ENCODE measurements around the genes PPP1R9A, ASNS and KPNA7.

- PRO-cap: no peak
Measured at GRCh38 chr7:94530161-94530824, 20.7 kb downstream of the CASD1 start.

- PRO-cap: no peak
Measured at GRCh38 chr7:94657473-94658366, 1.8 kb upstream of the SGCE start.

- PRO-cap: unidirectional peak, plus-strand start at chr7:94907687; unidirectional peak, plus-strand start at chr7:94907752; bidirectional peak, plus-strand start at chr7:94907926, minus-strand start at chr7:94907888; unidirectional peak, minus-strand start at chr7:94908001; bidirectional peak, plus-strand start at chr7:94908424, minus-strand start at chr7:94908141
Measured at GRCh38 chr7:94907382-94908286, at the start of gene PPP1R9A. Gene PPP1R9A, plus strand, starts transcription at chr7:94907594.

GRCh38 chr7:95318355-95319014 lies 5.8 kb downstream of the PON1 start:
- PRO-cap: no peak

- PRO-cap: no peak
Measured at GRCh38 chr7:95606045-95606277, 9.6 kb upstream of the PDK4 start.

DNA sequence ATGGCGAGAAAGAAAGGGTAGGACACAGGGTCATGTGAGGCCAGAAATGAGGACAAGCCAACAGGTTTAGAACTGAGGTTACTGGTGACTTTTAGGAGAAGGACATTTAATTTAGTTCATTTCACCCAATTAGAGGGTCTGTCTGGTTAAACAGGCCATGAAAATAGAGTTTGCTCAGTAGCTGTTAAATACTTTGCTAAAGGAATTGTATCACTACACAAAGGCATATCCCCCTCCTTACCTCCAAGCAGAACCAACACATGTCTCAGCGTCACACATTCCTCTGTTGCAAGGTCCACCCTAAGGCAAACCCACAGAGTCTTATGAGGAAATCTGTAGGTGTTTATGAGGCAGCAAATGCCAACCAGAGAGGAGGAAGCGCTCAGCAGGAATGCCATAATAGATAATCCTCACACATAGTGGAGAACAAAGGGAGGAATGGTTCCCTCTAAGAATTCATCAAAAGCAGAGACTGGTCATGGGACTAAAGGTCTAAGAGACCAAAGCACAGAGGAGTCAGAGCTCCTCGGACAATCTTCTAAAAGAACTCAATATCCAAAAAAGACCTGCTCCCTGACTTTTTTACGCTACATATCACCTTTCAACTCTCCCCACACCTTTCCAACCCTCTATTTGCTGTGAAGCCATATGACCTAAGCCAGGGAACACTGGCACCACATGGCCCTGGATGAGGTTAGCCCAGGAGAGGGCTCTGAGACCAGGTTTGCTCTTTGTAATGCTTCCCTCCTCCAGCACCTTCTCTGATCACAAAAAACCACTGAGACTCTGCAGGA lies 7.4 kb downstream of the SLC25A13 start:
- PRO-cap: no peak

DNA sequence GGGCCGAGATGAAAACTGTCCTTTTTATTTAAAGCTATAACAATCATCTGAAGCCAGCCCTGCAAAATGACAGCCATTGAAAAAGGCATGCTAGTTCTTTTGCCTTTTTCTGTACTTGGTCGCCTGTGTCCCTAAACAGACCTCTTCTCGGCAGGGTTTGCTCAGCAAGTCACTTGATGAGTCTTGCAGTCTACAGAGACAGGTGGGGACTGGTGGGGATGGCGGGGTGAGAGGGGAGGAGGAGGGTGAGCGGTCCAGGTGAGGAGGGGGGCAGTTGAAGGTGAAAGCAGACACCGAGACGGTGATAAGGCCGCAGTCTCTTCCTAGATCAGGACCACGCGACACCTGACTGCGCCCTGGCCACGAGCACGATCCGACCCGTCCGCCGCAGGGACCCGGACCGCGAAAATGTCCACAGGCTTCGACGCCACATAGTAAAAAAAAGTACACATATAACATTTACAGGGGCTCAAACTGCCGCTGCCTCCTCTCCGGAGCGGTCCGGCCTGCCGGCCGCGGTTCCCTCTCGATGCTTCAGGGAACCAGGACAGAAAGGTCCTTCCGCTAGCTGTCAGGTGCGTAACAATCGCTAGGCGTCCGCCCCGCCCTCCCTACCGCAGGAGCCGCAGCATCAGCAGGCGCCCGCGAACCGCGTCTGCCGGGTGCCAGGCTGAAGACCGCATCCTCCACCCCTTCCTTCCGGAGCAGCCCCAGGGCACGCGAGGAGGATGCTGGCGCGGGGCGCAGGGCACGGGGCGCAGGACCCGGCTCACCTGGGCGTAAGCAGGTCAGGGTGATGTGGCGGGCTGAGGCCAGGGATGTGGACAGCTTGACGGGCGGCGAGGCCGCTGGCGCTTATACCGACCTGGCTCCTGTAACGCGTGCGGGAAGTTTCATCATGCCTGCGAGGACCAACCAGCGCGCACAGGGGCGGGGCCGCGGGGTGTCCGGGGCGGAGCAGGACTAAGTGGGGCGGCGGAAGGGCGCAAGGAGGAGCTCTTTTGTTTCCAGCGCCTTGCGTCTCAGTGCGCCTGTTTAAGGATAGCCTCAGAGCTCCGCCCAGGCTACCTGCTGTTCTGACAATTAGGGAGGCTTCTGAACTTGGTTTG lies at the start of gene ASNS:
Gene ASNS, minus strand, starts transcription at position 831 of the 1,109 bp plus-strand sequence.
- PRO-cap: bidirectional peak, plus-strand start at position 966 of the sequence, minus-strand start at position 850 of the sequence

DNA sequence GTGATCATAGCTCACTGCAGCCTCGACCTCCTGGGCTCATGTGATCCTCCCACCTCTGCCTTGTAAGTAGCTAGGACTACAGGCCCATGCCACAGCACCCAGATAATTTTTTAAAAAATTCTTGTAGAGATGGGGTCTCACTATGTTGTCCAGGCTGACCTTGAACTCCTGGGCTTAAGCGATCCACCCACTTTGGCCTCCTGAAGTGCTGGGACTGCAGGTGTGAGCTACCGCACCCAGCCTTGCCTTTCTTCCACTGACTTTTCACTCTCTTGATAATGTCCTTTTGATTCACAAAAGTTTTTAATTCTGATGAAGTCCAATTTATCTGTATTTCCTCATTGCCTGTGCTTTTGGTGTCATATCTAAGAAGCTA lies 17.3 kb downstream of the TECPR1 start:
- PRO-cap: no peak

GRCh38 chr7:98240770-98241323 lies 11.2 kb downstream of the TECPR1 start:
- PRO-cap: no peak

GRCh38 chr7:98286645-98287004 lies 5.1 kb downstream of the BRI3 start:
- PRO-cap: no peak

GRCh38 chr7:98295385-98296316 lies 14.2 kb downstream of the BRI3 start:
- PRO-cap: no peak

- PRO-cap: no peak
Measured at GRCh38 chr7:98305911-98306653, 24.6 kb downstream of the BRI3 start.

GRCh38 chr7:98879582-98880294 lies 1.4 kb downstream of the TRRAP start:
- PRO-cap: no peak

GRCh38 chr7:99049443-99050066 lies 94.4 kb downstream of the SMURF1 start:
- PRO-cap: no peak

DNA sequence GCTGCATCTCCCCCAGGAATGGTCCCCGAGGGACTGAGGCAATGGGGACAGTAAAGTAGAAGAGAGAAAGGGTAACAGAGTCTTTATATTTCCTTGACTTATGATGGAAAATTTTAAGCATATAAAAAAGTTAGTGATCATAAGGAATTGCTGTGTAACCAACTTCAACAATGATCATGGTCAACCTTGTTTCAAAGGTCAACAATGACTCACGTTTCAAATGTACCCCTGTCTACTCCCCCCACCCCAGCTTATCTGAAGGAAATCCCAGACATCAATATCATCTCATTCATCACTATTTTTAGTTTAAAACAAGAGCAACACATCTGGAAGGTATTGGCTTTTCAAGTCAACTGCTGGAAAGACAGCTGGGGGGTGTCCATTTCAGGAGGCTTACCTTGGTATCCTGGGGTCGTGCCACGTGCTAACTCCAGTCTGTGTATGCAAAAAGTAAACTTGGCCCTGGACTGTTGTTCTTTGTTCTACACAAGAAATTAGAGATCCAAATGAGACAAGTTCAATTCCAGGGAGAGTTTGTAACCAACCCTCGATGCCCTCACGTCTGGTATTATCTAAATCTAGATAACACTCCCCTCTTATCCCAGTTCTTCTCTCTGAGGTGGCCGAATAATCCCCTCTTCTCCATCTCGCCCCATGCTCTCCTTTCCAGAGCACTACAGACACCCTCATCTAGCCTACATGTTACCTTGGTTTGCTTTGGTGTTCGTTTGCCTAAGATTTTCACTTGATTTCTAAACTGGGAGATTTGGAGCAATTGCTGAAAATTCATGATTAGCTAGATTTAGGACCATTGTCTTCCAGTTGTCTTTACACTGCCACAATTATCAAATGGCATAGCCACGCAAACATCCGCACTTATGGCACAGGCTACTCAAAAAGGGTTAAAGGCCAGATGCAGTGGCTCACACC lies 92.7 kb downstream of the SMURF1 start:
- PRO-cap: no peak

DNA sequence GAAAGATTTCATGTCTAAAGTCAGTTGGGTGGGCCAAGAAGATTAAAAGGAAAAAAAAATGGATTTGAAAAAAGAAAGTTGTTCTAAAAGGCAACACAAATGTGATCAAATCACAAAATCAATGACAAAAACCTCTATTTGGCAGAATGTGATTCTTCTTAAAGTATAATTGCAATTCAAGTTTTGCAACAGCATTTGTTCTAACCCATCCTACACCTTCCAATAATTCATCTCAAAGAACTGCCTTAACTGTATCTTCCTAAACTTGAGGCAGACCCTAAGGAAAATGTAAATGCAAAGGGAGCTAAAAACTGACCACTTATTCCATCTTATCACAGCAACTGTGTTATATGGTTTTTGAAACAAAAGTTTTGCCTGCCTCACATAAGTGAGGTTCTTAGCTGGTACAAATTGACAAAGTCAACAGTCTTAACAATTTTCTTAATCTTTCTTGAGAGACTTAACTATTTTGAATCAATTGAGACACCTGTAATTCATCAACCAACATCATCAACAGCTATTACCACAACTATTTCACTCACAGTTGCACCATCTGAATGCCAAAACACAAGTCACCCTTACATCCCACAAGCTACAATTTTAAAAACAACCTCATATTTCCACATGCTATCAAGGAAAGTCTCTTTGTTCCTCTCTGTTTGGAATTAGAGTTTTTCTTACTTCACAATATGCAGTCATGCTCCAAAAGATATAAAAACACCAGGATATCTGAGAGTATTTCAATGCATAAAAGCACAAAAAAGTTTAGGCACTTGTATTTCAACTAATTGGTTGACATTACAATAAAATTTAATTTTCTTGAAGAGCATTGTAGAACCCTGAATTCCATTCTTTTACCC lies 5.0 kb downstream of the SMURF1 start:
- PRO-cap: no peak

GRCh38 chr7:99208020-99208219 lies at the start of gene KPNA7:
Gene KPNA7, minus strand, starts transcription at chr7:99208115.
- PRO-cap: no peak

DNA sequence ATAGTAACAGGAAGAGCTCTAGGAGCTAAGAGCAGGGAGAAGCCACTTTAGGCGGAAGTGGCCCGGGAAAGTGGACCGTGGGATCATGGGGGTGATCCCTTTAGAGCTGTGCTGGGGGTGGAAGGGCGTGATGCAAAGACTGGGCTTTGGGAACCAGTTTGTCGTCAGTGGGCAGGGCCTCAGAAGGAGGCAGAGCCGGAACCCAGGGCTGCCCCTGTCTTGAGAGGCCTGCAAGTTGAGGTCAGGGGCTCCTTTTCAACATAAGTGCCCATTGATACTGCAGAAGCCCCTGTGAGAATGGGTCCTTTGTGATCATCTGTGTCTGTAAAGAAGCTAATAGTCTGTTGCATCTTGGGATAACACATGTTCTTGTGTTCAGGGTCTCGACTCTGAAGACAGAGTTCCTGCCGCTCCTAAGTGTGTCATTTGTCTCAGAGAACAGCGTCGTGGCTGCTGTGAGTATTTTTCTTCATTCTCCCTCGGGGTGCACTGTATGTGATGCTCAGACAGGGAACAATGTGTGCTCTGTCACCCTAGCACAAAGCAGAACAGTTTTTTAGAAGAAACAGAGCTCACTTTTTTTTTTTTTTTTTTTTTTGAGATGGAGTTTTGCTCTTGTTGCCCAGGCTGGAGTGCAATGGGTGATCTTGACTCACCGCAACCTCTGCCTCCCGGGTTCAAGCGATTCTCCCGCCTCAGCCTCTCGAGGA lies 16.4 kb upstream of the ARPC1B start:
- PRO-cap: no peak

DNA sequence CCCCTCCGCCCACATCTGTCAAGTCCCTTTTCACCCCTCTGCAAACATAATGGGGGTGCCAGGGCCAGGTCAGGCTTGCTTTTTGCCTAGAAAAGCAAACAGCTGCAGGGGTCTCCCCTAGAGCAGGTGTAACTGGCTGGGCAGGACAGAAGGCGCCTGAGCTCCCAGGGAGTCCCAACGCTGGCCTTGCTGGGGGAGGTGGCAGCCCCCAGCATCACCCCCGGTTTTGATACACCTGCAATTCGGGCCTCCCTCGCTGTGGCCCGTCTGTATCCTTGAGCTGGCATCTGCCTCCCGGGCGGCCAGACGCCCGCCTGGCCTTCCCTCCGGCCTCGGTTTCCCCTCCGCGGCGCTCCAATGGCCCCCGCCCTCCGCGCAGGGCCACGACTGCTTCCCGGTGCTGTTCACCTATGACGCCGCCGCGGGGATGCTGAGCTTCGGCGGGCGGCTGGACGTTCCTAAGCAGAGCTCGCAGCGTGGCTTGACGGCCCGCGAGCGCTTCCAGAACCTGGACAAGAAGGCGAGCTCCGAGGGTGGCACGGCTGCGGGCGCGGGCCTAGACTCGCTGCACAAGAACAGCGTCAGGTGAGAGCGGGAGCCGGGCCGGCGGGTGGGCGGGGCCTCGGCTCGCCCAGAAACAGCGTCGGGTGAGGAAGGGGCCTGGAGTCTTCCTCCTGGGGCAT lies 16.0 kb downstream of the PDAP1 start:
- PRO-cap: no peak

DNA sequence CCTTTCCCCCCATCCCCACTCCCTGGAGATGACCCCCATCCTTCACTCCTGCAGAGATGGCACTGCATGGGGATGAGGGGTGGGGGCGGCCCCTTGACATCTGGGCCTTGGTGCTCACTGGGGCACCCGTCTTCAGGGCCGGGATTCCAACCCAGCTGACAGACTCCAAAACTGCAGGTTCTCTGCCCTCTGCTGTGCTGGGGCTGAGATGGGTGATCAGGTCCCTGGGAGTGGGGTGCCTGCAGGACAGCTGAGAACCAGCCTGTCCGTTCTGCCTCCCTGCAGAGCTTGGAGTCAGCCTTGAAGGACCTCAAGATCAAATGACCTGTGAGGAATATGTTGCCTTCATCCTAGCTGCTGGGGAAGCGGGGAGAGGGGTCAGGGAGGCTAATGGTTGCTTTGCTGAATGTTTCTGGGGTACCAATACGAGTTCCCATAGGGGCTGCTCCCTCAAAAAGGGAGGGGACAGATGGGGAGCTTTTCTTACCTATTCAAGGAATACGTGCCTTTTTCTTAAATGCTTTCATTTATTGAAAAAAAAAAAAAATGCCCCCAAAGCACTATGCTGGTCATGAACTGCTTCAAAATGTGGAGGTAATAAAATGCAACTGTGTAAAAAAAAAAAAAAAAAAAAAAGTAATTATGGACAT lies 14.1 kb downstream of the PDAP1 start:
- PRO-cap: no peak

Measured in left ventricle myocardium (tissue), 1 donor.